Right lobe of liver (tissue), 4 donors: ENCODE measurements around the gene ANKRD7.

DNA sequence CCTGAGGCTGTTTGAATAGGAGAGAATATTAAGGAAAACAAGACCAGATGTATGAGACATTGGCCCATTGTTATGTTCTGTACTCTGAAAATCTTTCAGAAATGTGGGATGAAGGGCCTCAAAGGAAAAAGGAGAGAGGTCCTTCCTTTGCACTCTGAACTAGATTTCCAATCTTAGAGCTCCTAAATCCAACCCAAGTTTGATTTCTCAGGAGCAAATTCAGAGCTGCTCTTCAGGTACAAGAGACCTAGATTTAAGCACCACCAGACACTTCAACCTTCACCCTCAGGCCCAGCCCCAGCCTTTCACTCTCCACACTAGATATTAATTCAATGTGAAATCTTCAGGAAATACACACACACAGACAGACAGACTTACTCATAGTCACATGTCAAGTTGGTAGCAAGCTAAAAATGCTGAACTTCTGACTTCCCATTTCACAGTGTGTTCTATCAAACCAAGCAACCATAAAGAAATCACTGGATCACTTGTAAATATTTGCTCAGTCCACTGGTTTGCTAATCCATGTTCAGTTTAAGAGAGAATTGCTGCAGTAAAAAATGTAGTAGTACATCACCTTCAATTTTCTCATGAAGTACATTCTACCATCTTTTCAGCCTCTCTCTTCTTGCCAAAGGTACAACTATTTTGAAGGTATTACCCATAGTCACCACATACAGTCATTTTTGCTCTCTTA lies 5.2 kb downstream of the TFEC start:
- PRO-cap, 4 experiments, result peak in 1 of 4 experiments; most common plus-strand start position 440 of the sequence (in 1); most common minus-strand start position 310 of the sequence (in 1)
- RAMPAGE, long total RNA, 2 experiments, result no peak in any of the 2 experiments

GRCh38 chr7:116097288-116097833 lies 66.8 kb upstream of the TFEC start:
- PRO-cap, 4 experiments, result no peak in any of the 4 experiments
- RAMPAGE, long total RNA, 2 experiments, result no peak in any of the 2 experiments

- PRO-cap, 4 experiments, result no peak in any of the 4 experiments
- RAMPAGE, long total RNA, 2 experiments, result no peak in any of the 2 experiments
These were observed 117.5 kb downstream of the TES start for GRCh38 chr7:116327715-116328315.

DNA sequence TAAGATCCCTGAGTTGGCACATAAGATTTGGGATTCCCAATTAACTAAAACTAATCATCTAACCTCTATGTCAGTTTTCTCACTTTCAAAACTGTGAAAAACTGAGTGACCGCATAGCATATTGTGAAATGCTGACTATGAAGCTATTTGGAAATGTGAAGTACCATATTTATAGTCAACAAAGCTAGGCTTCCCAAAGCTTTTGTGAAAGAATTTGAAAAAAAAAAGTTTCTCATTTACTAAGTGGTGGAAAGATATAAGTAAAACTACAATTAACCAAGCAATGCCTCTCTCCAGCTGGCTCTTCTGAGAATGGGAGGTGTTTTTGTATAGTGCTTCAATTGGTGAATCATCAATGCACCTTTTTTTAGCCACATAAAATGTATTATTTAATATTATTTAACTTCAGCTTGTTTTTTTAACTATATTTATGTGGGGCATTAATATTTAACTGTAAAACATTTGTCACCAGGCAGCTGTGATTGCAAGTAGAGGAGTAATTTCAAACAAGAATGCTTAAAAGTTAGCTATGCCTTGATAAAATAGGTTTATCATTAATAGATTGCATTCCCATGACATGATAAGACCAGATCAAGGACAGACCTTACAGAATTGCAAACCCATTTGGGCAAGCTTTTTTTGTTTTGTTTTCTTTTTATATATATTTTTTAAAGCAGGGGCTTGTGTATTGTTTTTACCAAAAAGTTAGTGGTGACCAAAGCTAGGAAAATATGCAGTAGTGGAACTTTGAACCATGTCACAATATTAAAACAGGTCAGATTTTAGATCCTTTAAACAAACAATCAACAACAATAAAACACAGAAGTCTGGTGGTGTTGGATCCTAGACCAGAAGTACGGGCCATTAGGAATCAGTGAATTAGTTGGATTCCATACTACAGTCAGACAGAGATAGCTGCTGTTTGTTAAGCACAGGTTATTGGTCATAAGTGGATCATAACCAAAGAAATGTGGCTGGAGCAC lies 2.7 kb downstream of the CAV2 start:
- PRO-cap, 4 experiments, result peak in 2 of 4 experiments; most common plus-strand start position 822 of the sequence (in 2); most common minus-strand start position 314 of the sequence (in 2)
- RAMPAGE, long total RNA, 2 experiments, result no peak in any of the 2 experiments

GRCh38 chr7:116505728-116507018 lies 6.6 kb downstream of the CAV2 start:
- PRO-cap, 4 experiments, result no peak in any of the 4 experiments
- RAMPAGE, long total RNA, 2 experiments, result no peak in any of the 2 experiments

DNA sequence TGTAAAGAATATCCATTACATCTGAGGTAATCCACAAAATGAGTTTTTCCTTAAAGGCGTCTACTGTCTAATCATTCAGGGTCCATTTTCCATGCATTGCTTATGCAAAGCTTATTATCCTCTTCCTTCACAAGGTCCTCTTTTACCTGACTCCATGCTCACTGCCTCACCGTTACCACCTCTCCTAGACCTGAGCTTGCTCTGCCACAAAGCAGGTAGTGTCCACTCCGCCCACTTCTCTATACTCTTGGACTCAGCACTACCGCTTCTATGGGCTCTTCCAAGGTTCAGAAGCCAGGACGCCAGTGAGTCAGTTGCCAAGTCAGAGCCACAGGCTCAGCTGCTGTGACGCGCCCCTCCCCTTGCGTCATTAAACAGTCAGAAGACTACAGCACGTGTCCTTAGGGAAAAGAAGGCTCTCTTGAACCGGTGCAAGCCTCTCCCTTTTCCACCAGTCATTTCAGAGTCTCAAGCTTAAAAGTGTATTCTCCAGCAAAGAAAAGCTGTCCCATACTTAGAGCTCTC lies 41.2 kb upstream of the MET start:
- PRO-cap, 4 experiments, result peak in 4 of 4 experiments; most common plus-strand start position 408 of the sequence (in 4); most common minus-strand start position 243 of the sequence (in 4)
- RAMPAGE, long total RNA, 2 experiments, result no peak in any of the 2 experiments

DNA sequence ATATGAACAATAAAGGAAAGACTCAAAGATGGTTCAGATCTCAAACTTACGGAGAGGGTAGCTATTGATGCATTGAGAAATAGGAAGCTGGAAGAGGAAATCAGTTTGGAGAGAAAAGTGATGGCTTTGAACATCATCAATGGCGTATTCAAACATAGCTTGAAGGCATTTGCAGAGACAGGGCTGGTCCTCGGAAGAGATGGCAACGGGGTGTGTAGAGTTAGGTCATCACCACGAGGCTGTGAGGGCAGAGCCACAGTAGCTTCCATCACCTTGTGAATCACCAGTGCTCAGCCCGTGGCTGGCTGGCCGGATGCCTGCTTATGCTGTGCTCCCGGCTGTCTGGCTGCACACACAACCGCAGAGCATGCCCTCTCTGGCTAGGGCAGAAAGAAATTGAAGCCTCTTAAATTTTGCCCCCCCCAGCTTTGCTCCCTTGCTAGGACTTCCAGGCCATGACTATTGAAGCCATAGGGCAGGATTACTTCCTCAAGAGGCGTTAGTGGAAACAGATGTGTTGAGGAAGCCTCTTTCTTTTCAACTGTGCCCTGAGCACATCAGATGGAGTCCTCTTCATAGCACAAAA lies 44.6 kb downstream of the MET start:
- PRO-cap, 4 experiments, result no peak in any of the 4 experiments
- RAMPAGE, long total RNA, 2 experiments, result no peak in any of the 2 experiments

- PRO-cap, 4 experiments, result peak in 4 of 4 experiments; most common plus-strand start chr7:116954494 (in 4); most common minus-strand start chr7:116954297 (in 4)
- RAMPAGE, long total RNA, 2 experiments, result no peak in any of the 2 experiments
These were observed 939 bp downstream of the ST7 start for GRCh38 chr7:116954187-116954692.

DNA sequence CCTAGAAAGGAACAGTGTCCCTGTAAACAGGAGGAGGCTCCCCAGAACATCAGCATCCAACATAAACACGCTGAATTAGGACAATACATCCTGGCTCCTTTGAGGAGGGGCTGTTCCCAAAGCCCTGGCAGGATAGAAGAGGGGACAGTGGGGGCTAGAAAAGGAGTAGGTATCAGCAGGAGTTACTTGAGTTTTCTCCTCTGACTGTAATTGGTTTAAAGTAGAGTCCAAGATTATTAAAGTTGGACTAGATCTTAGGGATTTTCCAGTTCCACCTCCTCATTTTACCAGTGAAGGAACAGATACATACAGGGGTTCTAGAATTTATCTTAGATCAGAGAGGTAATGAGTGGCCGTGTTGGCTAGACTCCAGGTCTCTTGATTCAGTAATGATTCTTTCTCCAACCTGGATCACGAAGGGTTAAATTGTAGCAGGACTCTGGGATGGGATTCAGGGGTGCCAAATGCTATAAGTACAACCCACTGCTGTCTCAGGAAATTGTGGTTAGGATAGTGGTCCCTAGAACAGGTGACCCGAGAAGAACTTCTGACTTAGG lies 58.0 kb downstream of the ST7 start:
- PRO-cap, 4 experiments, result no peak in any of the 4 experiments
- RAMPAGE, long total RNA, 2 experiments, result no peak in any of the 2 experiments

DNA sequence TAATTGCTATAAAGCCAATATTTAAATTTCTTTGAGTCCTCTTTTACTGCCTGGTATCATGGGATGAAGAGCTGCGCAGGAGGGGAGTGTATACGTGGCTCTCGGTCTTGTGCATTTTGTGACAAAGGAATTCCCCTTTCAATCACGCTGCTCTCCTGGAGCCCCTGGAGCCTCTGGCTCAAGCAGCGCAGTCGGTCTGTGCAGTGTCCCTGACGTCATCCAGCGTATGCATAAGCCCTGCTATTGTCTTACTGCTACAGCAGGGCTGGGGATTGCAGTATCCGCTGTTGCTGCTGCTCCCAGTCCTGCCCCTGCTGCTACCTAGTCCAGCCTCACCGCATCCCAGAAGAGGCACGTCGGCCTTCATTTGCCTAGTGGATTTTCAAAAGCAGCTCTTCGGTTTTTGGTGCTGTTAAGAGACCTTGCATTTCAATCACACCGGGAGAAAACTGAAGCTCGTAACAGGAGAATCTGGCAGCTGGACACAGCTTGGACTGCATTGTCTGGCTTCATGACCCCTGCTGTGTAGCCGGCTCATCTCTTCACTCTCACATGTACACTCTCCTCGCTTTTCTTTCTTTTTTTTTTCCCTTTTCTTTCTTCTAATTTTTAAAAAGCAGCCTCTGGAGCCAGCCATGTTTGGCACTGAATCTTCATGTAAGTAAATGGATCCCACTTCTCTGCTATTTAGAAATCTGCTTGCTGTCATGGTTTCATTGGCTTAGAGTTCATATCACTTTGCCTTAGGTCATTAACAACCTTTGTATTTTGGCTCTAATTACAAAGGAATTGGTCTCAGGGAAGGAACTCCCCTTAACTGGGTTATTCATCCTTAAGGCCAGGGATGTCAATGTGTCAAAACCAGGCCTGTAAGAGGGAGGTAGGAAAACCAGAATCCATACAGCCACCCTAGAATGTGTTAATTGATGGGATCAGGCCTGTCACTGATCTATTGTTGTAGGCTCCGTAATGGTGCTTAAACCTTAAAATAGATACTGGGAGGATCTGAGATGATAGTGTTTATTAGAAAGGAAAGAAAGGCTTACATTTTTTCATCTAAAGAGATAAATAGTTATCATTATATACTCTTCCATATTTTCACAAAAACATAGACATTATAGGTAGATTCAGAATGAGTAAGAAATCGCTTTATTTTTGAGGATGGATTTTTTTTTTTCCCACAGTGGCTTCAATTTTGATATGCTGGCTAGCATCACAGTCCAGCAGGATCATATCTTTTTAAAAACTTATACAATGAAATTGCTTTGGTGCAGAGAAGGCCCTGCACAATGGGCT lies 67.1 kb downstream of the ST7 start:
- PRO-cap, 4 experiments, result no peak in any of the 4 experiments
- RAMPAGE, long total RNA, 2 experiments, result no peak in any of the 2 experiments

DNA sequence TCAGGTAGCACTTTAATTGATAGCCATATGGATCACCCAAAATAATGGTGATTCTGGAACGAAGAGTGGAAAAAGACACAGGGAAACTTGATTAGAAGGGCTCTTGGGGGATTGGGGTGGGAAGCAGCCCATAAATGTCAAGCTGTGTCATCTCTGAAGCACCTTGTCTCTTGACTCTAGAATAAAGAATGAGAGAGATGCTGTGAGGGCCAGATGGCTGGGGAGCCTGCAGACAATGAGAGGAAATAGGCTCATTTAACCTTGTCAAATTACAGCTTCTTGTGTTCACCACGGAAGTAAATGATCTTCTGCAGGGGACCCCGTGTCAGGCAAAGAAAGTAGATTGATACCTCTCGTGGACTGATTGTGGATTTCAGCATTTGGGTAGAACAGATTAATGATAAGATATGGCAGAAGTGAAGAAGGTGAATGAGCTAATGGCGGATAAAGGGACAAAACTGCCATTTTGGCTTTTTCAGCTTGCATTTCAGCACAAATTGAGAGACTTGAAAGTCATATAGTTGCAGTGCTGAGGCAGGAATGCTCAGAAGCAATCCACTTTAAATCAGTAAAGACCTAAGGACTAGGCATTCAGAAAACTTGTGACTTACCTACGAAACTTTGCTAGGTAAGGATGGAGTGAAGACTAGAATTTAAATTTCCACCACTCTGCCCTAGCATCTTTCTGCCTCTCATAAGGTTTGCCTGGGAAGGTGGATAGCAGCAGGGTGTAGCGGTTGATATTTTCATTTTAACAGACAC lies 159.5 kb downstream of the ST7 start:
- PRO-cap, 4 experiments, result no peak in any of the 4 experiments
- RAMPAGE, long total RNA, 2 experiments, result no peak in any of the 2 experiments

GRCh38 chr7:117672637-117674058 lies 193.3 kb downstream of the CFTR start:
- PRO-cap, 4 experiments, result no peak in any of the 4 experiments
- RAMPAGE, long total RNA, 2 experiments, result no peak in any of the 2 experiments

GRCh38 chr7:117963900-117964144 lies 90.6 kb upstream of the CTTNBP2 start:
- PRO-cap, 4 experiments, result no peak in any of the 4 experiments
- RAMPAGE, long total RNA, 2 experiments, result no peak in any of the 2 experiments

GRCh38 chr7:117999739-118000068 lies 126.5 kb upstream of the CTTNBP2 start:
- PRO-cap, 4 experiments, result peak in 4 of 4 experiments; most common plus-strand start chr7:117999870 (in 4)
- RAMPAGE, long total RNA, 2 experiments, result no peak in any of the 2 experiments

DNA sequence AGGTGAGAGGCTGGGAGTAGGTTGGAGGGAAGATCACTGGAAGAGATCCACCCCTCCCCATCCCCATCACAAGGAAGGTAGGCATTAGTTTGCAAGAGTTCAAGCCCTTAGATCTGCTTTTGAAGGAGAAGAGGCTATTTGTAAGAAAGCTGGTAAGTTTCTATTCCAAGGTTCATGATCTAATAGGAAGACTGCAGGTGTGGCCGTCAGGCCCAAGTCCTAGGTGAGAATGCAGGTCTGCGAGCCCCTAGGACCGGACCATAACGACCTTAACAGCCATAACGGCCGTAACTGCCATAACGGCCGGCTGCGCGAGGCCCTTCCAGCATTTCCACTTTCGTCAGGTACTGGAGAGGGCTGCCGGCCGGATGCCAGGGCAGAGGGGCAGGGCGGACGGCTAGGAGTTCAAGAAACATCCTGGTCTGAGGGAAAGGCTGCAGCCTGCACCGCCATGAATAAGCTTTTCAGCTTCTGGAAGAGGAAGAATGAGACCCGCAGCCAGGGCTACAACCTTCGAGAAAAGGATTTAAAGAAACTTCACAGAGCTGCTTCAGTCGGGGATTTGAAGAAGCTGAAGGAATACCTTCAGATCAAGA lies at the start of gene ANKRD7:
ANKRD7 (plus strand) TSS at position 325 of the 596 bp plus-strand sequence.
- PRO-cap, 4 experiments, result no peak in any of the 4 experiments
- RAMPAGE, long total RNA, 2 experiments, result no peak in any of the 2 experiments

DNA sequence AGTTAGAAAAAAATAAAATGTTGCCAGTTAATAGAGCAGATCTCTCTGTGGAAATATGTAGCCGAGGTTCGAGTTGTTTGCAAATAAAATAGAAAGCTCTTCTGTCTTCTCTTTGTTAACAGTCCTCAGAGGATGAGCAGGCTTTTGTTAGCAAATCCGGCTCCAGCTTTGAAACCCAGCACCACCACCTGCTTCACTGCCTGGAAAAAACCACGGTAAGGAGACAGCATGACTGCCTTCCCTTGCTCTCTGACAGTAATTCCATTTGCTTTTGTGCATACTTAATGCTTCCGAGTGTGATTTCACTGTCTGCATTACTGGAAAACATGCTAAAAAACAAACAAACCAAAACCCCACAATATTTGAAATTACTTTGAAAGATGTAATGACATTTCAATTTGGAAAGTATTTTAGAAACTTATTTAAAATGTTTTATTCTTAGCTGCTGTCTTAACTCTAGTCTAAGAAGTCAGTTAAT lies 115.5 kb downstream of the TSPAN12 start:
- PRO-cap, 4 experiments, result no peak in any of the 4 experiments
- RAMPAGE, long total RNA, 2 experiments, result no peak in any of the 2 experiments

- PRO-cap, 4 experiments, result no peak in any of the 4 experiments
- RAMPAGE, long total RNA, 2 experiments, result no peak in any of the 2 experiments
These were observed 23.5 kb downstream of the FAM3C start for GRCh38 chr7:121372418-121373117.

GRCh38 chr7:121383998-121384853 lies 11.9 kb downstream of the FAM3C start:
- PRO-cap, 4 experiments, result no peak in any of the 4 experiments
- RAMPAGE, long total RNA, 2 experiments, result no peak in any of the 2 experiments

DNA sequence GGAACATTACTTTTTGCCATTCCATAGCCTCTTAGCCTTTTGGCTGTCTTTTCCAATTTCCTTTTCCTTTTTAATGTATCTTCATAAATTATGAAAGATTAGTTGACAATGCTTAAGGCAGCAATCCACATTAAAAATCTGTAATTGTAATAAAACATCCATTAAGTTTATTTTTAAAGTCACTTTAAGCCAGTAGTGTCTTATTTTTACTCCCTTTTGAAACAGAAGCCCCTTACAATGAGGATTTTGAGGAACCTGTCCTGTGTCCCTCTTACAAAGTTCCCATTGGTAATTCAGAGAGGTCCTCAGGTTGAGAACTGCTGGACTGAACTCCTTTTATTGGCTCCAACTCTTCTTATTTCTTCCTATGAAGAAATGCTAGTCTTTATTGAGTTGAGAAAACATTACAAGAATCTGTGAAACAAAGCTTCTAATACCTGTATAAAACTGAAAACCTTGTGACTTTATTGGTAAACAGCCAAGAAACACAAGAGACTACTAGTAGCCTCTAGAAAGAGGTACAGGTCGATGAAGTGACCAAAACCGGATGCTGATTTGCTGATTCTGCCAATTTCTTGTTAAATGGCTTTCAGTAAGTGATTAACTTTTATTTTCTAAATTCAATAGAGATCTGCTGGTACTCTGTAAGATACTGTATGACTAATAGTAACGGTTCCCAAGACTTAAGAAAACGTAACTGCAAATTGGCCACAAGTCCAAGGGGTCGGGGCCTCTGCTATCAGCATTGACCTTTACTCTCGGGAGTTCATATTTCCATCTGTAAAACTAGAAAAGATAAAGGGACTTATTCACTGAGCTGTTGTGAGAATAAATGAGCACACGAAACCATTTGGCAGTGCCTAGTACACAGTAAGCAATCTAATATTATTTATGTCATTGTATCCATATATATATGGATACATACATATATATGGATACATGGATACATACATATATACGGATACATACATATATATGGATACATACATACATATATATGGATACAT lies 1.6 kb downstream of the FAM3C start:
- PRO-cap, 4 experiments, result peak in 4 of 4 experiments; most common plus-strand start position 812 of the sequence (in 4); most common minus-strand start position 449 of the sequence (in 2)
- RAMPAGE, long total RNA, 2 experiments, result no peak in any of the 2 experiments

DNA sequence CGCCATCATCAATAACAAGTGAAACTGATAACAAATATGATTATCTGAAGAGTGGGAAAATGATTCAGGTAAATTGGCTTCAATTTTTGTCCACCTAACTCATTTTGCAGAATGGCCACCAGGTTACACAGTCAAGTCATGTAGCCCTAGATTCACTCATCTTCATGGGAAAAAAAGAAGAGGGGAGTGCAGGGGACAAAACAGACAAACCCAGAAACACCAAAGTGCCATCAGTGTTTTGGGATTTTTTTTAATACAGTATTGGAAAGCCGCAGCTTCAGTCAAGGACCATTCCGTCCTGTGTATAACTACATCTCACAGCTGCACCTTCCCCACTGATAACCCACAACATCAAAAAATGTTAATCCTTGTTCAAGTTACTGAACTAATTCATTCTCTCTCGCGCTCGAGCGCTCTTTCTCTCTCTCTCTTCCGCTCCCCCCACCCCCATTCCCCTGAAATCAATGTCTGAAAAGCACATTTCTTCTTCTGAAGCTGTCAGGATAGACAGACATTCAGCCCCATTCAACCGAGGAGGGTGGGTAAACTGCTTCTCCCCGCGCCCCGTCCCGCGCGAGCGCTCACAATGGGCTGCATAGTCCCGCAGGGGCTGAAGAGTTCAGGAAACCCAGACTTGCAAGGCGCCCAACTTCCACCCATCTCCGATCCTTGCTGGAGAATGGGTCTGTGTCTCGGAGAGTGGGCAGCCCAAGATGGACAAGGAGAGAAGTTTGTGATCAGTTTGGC lies 964 bp downstream of the AASS start:
- PRO-cap, 4 experiments, result peak in 2 of 4 experiments; most common plus-strand start position 393 of the sequence (in 2)
- RAMPAGE, long total RNA, 2 experiments, result no peak in any of the 2 experiments